Hair follicle dermal papilla cell (primary cell): ENCODE measurements around a stretch of chr14.

DNA sequence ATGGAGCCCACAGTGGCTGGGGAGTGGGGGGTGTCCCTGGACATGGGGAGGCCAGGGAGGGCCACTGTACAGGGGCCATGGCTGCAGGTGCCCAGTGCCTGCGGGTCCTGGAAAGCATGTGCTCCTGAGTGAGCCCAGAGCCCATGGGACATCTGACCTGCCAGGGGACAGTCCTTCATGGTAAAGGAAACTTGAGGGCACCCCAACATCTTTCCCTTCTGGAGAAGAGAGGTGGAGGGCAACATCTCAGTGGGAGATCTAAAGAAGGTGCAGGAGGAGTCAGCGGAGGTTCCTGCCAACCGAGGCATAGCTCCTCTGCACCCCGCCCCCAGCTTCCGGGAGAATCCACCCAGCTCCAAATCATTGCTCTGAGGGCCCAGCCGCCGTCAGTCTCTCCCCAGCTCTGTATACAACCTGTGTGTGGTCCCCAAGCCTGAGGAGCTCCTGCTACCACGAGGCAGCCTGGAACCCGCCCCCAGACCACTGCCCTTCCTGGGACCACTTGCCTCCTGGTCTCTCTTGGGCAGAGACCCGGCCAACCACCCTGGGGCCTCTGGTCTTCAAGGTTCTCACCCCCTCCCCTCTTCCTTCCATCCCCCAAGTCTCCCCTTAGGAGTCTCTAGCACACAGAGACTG, 12.8 kb upstream of the NUDT14 start:
- CAGE, long polyA plus RNA: no peak

DNA sequence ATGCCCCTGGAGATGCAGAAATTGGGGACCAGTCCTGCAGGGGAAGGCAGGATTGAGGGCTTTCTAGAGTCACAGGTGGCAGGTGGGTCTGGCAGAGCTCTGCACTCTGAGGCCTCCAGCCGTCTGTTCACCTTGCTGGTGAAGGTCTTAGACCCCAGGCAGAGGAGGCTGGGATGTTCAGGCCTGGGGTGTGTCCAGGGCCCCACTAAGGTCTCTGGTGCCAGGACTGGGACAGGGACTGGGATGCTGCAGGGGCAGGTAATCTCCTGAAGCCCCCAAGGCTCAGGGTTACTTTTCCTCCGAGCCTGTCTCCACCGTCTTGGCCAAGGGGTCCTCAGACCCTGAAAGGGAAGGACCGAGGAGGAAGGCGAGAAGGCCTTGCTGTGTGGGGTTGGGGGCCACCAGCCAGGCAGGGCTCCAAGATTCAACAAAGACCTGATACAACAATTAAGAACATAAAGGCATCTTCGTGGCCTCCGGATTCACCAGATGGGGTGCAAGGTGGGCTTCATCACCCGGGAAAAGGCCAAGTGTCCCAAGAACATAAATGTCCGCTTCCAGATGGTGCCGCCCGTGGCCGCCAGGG, 21.6 kb upstream of the NUDT14 start:
- CAGE, long polyA plus RNA: no peak

DNA sequence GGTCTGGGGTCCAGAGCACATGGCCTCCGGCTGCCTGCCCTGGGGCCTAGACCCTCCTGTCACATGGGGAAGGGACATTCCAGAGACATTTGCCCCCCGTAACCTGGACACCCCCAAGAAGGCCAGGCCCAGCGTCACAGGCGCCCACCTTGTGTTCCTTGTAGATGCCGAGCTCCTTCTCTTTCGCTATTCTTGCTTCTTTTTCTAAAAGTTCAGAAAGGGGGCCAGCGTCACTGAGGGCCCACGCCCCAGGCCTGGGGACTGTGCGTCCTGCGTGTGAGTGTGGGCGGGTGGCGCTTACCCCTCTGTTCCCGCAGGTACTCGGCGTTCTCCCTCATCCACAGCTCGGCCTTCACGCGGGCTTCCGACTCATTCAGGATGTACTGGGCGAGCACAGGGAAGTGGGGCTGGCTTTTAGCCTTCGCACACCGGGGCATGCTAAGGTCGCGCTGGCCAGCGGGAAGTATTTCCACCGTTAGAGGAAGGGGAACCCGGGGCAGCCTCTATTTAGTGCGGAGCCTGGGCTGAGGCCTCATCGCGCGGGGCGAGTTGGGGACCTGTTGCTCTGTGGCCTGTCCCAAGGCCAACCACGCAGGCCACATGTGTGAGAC, 29.4 kb upstream of the BTBD6 start:
- CAGE, long polyA plus RNA: no peak

DNA sequence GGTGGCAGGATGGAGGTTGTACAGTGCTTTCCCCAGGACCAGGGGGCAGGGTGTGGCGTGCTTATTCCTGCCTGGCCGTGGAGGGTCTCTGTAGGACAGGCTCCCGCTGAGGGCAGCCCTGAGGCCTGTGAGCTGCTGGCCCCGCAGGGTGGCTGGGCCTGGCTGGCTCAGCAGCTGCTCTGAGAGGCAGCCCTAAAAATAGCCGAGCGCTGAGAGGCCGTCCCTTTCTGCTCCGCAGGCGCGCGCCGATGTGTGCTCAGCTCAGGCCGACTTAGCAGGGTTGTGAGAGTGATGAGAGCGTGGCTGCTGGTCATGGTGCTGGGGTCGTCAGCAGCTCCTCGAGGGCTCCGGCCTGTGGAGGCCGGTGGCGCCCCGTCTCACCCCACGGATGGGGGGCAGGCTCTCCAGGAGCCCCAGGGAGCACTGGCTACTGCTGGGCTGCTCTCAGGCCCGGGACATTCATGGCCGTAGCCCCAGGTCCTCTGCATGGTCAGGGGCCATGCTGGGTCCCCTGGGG, 9.9 kb downstream of the PACS2 start:
- CAGE, long polyA plus RNA: no peak

DNA sequence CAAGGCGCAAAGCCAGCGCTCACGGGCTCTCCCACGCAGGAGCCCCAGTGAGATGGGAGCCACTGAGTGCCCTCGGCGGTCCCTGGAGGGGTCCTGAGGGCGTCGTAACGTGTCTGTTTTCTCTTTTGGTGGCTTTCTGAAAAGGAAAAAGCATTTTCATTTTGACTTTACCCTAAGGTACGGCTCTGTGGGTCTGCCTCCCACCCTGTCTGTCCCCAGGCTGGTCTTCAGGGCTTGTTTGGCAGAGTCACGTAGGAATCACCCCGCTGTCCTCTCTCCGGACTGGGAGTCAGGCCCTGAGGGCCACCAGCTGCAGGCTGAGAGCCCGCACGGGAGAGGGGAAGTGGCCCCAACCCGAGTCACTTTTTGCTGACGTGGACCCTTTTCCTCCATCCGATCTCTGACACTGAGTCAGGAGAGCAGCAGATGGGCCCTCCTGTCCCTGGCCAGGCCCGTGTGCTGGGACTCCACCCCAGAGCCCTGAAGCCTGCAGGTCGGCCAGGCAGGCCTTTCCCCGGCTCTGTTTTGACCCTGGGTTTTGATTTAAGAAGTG, 12.7 kb upstream of the TEX22 start:
- CAGE, long polyA plus RNA: no peak

- CAGE, long polyA plus RNA: no peak
Observed at GRCh38 chr14:105460675-105461267, 13.8 kb upstream of the CRIP2 start.

GRCh38 chr14:105481721-105482601, 4.7 kb upstream of the CRIP1 start:
- CAGE, long polyA plus RNA: no peak

DNA sequence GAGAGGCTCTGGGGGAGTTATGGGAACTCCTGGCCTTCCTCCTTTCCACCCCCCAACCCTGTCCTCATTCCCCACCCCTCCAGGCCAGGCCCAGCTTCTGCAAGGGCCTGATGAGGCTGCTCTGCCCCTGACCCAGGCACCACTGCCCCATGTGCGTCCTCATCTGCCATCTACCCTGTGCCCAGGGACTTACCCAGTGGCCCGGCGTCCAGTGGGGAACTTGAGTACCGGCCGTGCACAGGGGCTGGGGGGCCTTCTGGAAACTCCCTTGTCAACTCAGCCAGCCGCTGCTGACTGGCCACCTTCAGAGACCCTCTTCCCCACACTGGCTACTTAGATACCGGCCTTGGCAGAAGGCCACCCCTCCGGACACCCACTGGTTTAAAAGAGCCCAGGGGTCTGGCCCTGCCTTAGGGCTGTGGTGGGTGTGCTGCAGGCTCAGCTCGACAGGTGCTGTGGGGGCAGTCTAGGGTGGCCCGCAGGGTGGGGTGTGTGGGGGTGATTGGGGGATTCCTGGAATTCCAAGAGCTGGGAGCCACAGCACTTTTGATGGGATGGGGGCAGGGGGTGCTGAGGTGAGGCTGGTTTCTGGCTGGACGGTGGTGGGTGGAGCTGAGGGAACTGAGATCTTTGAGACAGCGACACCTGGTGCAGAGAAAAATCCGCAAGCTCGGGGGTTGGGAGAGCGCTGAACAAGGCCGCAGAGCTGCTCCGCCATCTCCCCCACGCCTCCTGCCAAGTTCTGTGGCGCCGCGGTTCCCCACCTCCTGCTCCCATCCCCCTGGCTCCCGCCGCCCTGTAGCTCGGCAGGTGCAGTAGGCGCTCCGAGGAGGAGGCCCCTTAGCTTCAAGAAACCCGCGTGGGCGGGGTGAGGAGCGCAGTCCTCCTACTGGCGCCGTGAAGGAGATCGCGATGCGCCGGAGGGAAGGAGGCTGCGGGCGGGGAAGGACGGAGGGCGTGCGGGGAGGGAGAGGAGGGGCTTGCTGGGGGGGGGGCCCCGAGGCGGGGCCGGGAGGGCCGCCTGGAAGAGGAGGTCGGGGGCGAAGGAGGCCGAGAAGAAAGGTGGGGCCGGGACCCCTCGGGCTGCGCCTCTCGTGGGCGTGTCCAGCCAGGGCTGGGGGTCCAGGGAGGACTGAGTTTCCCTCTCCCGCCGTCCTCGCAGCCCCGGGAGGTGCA, 1.5 kb upstream of the TEDC1 start:
- CAGE, long polyA plus RNA: no peak

DNA sequence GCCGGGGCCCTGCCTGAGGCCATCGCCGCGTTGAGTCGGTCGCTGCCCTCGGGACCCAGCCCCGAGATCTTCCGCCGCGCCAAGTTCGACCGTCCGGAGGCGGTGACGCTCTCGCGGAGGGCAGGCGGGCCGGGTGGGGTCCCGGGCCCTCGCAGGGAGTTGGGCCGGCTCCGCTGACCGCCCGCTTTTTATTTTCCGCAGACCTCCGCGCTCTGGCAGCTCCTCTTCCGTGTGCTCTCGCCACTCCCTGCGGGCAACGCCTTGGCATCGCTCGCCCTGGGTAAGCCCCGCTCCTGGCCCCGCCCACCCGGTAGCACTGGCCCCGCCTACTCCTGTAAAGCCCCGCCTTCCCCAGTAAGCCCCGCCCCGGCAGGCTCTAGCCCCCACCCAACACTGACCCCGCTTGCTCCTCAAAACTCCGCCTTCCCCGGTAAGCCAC, 394 bp downstream of the TEDC1 start:
- CAGE, long polyA plus RNA: no peak

- CAGE, long polyA plus RNA: no peak
Observed at GRCh38 chr14:105640024-105640484, 113.7 kb downstream of the TMEM121 start.

DNA sequence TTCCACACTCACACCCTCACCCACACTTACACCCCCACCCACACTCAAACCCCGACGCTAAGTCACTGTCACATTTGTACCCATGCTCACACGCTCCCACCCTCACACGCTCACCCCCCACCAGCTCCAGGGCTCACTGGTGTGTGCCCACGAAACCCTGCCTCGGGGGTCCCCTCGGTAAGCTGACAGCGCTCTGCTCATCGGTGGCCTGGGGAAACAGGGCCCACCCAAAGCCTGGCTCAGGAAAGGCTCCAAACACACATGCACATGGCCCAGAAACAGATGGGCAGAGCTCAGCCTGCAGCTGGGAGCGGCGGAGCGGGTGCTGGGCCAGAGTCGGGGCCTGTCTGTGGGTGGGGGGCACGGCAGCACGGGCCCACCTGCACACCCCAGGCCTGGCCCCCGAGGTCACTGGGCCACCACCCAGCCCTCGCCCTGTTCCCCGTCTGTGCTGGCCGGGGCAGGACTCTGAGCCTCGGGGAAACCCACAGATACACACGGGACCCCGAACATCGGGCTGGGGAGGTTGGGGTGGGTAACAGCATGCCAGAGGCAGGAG, 164.9 kb downstream of the TMEM121 start:
- CAGE, long polyA plus RNA: no peak

DNA sequence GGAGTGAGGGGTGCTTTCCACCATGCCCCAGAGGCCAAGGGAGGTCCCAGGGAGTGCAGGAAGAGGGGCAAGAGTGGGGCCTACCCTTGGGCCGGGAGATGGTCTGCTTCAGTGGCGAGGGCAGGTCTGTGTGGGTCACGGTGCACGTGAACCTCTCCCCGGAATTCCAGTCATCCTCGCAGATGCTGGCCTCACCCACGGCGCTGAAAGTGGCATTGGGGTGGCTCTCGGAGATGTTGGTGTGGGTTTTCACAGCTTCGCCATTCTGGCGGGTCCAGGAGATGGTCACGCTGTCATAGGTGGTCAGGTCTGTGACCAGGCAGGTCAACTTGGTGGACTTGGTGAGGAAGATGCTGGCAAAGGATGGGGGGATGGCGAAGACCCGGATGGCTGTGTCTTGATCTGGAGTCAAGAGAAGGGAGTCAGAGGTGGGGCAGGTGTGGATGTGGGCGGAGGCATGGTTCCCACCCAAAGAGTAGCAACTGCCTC, 328.5 kb downstream of the TMEM121 start:
- CAGE, long polyA plus RNA: no peak

- CAGE, long polyA plus RNA: no peak
Observed at GRCh38 chr14:105948942-105949533, 422.7 kb downstream of the TMEM121 start.

GRCh38 chr14:106062283-106063005, 536.1 kb downstream of the TMEM121 start:
- CAGE, long polyA plus RNA: no peak

- CAGE, long polyA plus RNA: no peak
Observed at GRCh38 chr14:106622677-106622953, 1096.2 kb downstream of the TMEM121 start.

DNA sequence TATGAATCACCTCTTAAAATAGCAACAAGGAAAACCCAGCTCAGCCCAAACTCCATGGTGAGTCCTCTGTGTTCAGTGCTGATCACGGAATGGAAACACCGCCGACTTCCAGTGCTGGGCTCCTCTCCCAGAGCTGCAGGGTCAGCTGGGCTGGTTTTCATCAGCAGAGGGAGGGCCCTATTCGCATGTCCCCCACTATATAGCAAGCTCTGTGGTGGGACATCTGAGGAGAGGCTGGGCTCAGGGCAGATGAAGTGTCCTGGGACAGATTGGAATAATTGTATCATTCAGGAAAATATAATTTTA, 1117.1 kb downstream of the TMEM121 start:
- CAGE, long polyA plus RNA: no peak

GRCh38 chr14:106851285-106851843, 1325.0 kb downstream of the TMEM121 start:
- CAGE, long polyA plus RNA: no peak